H4 (cell line): ENCODE data around the gene BTBD17.

DNA sequence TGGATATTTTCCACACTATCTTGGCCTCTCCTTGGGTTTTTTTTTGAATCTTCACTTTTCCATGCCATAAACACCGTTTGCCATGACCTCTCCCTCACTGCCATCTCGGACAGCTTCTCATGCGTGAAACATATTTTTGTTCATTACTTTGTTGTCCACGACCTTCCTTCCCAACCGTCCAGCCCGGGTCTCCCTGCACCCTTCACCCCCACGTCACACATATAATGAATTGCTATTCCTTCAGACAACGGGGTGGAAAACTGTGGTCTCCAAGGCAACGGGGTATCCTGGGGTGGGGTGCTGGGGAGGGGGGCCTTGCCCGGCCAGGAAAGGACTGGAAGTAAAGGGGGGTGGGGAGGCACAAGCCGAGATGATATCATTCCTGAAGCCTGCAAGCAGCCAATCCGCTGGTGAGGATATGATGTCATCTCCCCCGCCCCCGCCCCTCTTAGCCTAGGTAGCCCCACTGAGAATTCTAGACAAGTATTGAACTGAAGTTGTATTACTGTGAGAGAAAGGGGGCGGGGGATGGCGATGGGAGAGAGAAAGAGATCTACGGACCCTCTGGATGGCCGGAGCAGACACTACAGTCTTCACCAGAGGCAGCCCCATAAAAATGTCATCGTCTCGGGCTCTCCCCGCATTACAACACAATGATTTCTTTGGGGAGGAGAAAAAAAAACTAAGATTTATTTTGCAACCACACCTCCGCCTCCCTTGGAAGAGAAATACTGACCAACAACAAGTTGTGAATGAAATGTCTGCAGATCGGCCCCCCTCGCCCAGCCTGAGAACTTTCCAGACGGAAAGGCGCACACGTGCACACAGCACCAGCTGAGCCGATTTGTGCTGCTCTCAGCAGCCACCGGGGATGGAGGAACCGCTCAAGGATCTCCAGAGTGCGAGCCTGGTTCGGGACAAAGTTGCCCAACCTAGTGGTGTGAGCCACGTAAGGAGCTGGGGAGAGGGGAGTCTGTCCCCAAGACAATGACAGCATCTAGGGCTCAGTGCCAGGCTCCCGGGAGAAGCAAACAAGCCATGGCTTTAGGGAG, 221.9 kb downstream of the SOX9 start:
- RAMPAGE, long total RNA: no peak

- RAMPAGE, long total RNA: no peak
These were observed 300.3 kb downstream of the SOX9 start for GRCh38 chr17:72420990-72421693.

DNA sequence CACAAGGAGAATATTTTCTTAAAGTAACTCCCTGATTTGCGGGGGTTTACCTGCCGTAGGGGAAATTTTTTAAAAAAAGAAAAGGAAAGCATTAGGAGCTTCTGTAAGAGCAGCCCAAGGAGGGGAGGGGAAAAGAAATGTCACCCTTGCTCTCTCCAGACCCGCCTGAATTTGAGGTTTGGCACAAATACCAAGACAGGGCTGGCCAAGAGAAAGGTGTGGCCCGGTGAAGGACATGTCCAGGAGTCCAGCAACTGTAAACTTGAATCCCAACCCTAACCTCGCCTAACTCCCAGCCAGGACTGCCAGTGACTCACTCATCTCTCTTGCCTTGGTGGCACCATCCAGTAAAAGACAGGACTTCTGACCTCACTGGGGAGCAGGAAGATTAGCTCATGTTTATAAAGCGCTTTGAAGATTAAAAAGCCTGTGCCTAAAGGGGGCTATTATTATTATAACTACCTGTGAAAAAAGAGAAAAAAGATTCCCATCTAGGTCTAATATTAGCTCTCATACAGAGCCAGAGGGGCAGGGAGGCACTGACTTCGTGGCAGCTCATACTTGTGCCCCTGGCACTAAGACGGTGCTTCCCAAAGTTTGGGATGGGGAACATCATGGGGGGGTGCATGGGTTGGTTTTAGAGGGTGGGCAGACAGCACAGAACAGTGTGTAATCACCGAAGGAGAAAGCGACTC, 335.3 kb downstream of the SOX9 start:
- RAMPAGE, long total RNA: no peak

GRCh38 chr17:72467867-72468803, 347.3 kb downstream of the SOX9 start:
- RAMPAGE, long total RNA: no peak

DNA sequence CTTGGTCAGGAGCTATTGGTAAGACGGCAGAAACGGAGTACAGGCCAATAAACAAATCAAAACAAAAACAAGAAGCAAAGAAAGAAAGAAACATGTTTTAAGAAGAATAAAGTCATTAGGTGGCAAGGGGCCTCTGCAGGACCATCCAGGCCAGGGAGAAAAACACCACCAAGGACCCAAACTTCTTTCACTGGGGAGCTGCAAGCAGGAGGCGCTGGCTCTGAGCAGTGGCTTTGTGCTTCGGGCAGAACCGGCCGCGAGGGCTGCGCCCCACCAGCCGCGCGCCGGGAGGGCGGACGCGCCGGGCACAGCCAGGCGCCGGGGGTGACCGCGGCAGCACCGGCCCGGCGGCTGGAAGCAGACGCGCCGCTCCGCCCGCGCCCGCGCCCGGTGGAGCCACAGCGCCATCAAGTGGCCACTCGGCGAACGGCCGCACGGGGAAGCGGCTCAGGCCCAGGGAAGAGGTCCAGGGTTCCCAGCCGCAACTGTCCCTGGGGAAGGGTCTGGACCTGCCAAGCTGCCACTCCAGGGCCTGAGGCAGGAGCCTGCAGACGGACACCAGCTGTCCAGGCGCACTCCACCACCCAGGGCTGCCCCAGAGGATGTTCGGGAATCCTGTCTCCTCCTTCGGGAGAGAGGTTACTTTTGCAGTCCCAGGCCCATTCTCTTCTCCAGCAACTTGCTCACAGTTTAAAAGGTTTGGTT, 419.4 kb downstream of the SOX9 start:
- RAMPAGE, long total RNA: no peak

- RAMPAGE, long total RNA: no peak
These were observed 451.9 kb downstream of the SLC39A11 start for GRCh38 chr17:72640268-72641375.

DNA sequence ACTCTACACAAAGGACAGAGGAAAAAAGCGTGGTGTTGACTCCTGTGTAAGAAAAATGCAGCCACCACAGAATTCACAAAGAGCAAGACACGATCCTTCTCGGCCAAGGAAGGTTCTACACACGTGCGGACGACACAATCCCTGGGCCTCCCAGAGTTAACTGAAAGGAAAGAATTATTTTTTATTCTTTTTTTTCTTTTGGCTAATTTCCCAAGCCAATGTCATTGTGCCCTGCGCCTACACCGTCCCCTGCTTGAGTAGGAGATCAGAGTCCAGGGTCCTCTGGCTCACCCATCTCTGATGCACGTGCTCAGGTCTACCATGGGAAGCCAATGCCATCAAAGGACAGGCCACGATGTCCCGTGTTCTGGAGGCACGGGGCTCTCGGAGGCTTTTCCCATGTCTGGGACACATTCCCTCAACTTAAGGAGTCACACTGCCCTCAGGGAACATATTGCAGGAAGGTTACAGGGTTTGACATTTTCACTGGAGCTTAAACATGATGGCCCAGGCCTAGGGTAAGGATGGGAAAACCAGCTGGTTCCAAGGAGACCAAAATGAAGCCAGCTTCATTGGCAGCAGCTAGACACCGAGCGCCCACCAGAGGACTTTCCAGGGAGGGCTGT, 123.7 kb downstream of the SLC39A11 start:
- RAMPAGE, long total RNA: no peak

- RAMPAGE, long total RNA: no peak
These were observed 18.9 kb downstream of the COG1 start for GRCh38 chr17:73211646-73212188.

DNA sequence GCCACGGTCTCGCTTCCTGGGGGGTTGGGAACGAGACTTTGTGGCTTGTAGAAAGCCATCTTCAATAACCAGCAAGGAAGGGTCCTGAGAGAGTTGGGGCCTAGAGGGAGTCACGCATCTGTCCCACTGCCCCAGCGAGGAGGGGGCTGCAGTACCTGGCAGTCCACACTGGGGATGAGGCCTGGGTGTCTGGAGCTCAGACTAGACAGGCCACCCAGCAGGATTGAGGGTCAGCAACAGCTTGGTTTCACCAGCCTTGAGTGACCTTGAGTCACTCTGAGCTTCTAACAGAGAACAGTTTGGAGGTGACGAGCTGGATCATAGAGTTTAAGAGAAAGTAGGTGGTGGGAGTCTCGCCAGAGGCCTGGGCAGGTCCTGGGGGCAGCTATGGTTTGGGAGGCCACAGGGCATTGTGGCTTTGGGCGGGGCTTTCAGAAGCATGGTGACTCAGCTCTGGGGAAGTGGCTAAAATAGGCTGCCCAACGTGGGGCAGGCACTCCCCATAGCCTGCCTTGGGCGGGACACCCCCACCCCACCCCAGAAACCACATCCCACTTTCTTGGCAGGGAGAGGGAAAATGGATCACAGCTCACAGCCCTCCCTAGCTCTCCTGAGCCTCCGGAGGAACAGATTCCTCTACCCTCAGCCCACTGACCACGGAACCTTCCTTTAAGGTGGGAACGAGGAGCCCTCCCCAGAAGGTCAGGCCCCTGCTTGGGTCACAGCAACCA, 20.5 kb downstream of the CDC42EP4 start:
- RAMPAGE, long total RNA: no peak

DNA sequence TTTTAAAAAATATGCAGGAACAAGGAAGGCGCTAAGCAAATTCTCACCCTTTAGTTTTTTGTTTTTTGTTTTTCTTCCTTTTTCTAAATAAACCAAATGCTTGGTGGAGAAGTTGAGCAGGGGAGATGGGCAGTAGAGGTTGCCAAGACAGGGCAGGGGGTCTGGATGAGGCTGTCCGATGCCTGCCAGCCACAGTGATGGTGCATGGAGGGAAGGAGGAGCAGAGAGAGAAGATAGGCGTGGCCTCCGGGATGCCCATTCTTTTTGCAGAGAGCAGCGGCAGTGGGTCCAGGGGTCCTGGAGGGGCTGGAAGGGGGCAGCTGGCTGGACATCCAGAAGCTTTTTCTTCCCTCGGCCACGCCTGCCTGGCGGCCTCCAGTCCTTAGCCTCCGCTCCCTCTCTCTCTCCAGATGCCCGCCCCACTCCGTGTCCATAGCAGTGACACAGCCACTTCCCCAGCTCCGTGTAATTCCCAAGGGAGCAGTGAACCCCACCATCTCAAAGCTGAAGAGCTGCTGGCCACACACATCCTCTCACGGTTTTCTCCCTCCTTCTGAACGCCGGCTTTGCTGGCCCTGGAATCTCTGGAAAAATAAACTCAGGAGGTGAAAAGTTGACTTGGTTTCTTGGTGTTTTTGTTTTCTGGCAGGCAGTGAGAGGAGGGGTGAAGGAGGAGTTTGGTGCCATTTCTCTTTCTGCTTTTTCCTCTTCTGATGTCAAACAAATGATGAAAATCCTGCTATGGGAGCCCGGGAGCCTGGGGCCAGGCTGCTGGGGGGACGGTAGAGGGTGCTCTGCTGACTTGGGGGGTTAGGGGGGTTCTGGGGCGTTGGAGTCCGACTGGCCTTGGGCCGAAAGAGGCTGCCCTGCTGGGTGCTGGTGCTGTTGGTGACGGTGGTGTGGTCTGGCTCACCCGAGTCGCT, 26.3 kb upstream of the CDC42EP4 start:
- RAMPAGE, long total RNA: no peak

DNA sequence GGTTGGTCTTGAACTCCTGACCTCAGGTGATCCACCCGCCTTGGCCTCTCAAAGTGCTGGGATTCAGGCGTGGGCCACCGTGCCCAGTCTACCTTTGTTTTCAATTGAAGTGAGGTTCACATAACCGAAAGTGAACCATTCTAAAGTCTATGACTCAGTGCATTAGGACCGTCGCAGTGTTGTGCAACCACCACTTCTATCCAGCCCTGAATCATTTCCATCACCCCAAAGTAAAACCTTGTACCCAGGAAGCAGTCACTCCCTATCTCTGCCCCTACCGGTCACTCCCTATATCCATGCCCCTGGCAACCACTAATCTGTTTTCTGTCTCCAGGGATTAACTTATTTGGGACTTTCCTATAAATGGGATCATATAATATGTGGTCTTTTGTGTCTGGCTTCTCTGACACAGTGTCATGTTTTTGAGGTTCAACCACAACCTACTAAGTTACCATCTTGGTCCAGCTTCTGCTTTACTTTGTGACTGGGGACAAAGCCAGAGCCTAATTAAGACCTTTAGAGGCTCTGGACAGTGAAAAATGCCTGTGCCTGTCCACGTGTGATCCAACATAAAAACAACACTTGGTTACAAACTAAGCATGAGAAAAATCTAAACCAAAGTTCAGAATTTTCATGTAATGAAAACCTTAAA, 28.4 kb upstream of the CDC42EP4 start:
- RAMPAGE, long total RNA: no peak

DNA sequence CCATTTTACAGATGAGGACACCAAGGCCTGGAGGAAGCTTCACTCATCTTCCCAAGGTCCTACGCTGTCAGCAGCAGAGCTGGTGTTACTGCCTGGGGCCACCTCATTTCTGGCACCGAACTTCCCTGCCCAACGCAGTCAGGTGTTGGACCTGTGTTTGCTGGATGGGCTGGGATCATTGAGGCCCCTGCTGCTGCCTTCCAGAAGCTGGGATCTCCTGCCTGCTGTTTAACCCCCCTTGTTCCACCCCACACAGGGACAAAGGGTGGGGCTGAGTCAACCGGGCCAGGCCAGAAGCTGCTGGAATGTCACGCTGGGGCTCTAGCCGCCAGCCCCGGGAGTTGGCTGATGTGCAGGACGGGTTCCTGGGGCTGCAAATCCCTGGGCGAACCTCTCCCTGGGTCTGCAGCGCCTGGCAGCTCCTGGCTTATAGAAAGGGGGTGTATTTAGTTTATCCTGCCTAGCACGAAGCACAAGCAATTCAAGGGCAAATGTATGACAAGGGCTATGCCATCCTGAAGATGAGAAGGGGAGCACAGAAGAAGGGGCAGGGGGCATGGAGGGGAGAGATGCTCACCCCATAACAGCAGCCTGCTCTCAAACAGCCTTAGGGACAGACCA, 44.4 kb upstream of the CDC42EP4 start:
- RAMPAGE, long total RNA: no peak

DNA sequence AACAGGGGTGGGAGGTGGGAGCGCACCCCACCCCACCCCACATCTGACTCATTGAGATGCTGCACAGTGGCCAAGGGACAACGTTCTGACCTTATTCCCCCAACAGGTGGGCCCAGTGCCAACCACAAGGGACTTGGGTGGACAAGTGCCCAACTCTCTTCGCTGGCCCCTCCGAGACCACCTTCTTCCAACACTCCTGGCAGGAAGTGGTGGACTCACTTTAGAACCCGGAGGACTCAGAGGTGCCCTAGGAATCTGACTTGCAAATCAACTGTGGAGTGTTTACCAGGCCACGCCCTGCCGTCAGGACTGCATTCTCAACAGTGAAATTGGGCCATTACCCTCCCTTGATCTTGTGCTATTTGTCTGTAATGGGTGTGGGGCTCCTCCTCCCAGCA, 212.3 kb upstream of the RPL38 start:
- RAMPAGE, long total RNA: no peak

- RAMPAGE, long total RNA: no peak
These were observed 78.4 kb upstream of the RPL38 start for GRCh38 chr17:74124968-74125574.

DNA sequence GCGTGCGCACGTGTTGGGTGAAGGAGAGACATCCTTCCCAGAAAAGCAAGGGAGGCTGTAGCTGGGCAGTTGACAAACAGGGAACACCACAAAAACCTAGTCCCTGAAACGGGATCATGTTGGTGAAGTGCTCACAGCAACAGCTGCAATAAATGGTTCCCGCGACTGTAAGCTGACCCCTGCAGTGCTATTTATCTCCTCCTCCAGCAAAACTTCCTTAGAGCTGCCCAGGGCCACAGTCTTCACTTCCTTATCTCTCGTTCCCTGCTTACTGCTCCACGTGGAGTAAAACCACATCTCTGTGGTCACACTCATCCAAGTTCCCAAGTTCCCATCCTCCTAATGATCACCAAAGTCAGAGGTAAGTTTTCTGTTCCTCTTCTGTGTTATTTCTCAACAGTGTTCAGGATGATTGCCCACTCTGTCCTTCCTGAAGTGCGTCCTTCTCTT, 40.0 kb upstream of the RPL38 start:
- RAMPAGE, long total RNA: no peak

GRCh38 chr17:74245778-74246173, 28.3 kb upstream of the DNAI2 start:
- RAMPAGE, long total RNA: no peak

DNA sequence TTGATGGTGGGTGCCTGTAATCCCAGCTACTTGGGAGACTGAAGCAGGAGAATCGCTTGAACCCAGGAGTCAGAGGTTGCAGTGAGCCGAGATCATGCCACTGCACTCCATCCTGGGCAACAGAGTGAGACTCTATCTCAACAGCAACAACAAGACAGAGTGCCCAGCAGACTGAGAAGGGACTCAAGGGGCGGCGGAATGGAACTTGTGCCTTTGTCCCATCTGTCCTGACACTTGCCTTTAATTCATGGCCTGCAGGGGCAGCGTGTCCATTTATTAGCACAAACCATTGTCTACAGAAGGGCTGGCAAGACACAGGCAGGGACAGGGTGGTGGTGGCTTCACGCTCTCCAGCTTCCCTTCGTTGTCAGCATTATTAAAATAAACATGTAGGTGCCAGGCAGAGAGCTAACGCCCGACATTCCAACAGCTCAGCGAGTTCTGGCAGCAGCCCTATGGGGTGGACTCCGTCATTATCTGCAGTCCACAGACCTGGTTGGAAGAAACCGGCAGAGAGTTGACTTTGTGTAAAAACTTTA, 16.2 kb downstream of the DNAI2 start:
- RAMPAGE, long total RNA: no peak

DNA sequence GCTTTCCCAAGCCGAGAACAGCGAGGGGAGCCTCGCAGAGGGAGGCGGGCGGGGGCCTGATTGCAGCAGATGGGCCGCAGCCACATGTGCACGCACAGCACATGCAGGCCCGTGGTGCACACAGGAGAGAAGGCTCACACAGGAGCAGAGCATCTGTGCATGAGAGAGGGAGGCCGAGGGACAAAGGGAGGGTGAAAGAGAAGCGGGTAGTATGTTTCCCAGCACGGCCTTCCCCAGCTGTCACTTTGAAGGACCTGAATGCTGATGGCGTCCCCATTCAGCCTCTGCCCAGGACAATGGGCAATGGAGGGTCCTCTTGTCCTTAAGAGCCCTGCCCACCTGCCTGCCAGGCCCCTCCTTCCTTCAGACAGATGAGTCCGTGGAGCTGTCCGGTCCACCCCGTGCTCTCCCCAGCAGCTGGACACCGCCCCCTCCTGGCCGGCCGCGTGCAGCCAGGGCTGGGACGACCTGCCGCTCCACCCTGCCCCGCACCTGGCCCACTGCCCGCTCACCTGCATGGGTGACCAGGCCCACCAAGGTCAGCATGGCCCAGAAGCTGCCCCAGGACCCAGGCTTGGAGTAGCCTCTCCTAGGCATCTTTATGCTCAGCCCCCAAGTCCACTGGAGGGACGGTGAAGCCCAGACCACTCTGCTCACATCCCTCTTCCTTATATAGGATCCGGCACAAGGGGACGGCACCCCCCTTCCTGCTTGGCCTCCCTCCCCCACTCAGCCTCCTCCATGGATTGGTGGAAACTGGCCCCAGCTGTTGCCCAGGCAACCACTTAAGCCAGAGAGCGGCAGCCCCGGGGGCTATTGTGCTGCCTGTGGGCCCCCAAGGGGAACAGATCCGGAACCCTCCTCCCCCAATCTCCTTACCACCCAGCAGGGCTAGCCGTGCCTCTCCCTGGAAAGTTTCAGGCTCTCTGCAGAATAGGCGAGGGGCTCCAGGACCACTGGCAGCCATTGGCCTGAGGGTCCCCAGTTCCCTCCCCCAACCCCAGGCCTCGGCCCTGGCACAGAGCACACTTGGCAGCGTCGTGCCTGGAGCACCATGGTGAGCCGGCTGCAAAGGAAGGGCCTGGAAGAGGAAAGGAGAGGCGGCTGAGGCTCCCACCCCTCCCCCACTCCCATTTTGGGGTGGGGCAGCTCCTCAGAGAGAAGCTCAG, at the start of gene BTBD17:
Gene BTBD17, minus strand, starts transcription at position 646 of the 1,169 bp plus-strand sequence.
- RAMPAGE, long total RNA: no peak

DNA sequence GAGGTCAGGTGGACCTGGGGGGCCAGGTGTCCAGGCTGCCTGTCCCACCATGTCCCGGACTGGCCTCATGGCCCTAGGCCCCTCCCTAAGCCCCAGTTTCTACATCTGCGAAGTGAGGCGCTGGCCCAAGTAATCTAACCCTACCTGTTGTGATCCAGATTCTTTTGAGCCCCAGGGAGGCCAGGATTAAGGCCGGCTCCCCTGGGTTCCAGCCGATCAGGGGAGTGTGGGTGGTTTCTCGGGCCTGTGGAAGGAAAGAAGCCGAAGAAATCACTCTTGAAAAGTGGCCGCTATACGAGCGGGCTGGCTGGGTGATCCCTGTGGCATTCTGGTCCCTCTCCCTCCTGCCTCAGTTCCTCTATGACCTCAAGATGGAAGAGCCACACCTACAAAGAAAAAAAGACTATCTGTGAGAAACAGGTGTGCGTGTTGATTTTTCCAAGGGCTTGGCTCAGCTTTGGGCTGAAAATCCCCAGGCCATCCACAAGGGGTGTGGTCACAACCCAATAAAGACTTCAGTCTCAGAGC, 20.1 kb downstream of the GPR142 start:
- RAMPAGE, long total RNA: no peak

DNA sequence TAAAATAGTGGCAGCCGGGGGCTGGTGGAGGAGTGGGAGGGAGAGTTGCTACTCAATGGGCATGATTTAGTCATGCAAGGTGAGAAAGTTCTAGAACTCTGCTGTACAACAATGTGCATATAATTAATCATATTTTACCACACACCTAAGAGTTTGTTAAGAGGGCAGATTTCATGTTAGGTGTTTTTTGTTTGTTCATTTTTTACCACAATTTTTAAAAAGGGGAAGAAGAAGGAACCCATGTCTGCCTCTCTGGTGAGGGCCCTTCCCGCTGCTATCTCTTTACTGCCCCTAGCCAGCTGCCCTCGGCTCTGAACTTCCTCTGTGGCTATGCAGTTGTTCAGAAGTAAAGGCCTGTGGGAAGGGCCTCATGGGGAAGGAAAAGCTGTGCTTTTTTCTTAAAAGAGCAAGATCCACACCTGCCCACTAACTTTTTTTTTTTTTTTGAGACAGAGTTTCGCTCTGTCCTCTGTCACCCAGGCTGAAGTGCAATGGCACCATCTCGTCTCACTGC, 11.2 kb downstream of the CD300LB start:
- RAMPAGE, long total RNA: no peak